Stomach (tissue), 7 donors: ENCODE data around the genes CD300LB, CD300E, RAB37 and NAT9.

- PRO-cap = no peak
- RAMPAGE, long total RNA, 5 experiments = no peak in any of the 5 experiments
- RRBS = no CpG with 5 or more reads among the region's 12 CpGs
Measured at GRCh38 chr17:74290177-74290715, 16.2 kb downstream of the DNAI2 start.

- PRO-cap = unidirectional peak, minus-strand start at chr17:74317262
- RAMPAGE, long total RNA, 5 experiments = no peak in any of the 5 experiments
- RRBS = 65% methylated on average over 3 of the region's 23 CpGs
Measured at GRCh38 chr17:74316884-74317489, 9.0 kb upstream of the KIF19 start.

GRCh38 chr17:74430061-74430389, 1.9 kb upstream of the GPRC5C start:
- PRO-cap = bidirectional peak, plus-strand start at chr17:74430338, minus-strand start at chr17:74430250
- RAMPAGE, long total RNA, 5 experiments = no peak in any of the 5 experiments
- RRBS = no CpG with 5 or more reads among the region's 9 CpGs

DNA sequence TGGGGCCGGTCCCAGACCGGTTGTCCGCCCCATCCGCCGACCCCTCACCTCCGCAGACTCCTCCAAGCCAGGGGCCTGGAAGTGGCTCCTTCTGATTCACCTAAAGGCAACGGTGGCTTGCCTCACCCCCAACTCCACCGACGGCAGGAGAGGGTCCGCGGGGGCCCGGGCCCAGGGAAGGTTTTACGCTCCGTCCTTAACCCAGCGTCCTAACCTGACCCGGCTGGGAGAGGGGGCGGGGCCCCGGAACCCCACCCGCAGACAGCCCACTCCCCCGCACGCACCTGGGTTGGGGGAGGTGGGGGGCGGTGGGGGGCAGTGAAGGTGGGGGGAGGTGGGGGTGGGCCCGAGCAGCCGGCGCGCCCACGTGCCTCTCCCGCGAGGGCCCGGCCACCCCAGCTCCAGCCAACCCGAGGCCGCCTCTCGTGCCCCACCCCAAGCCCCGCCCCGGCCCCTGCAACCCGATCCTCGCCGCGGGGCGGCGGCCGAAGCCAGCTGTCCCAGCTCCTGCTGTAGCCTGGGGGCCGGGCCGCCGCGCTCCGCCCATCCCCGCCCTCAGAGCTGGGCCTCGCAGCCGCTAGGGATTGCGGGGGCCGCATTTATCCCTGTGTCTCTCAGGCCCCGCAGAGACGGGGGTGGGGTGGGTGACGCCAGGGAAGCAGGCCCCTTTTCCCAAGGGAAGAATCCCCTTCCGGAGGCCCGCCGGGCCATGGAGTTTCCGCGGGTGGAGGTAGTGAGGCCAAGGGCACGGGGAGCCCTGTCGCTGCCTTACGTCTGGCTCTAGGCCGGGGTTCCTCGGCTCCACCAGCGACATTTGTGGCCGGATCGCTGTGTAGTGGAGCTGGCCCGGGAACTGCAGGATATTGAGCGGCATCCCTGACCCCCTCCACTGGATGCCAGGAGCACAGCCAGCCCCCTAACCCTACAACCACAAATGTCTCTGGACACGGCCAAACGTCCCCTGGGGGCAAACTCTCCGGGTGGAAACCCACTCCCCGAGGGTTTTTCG, 12.4 kb upstream of the CD300A start:
- PRO-cap = unidirectional peak, plus-strand start at position 215 of the sequence; bidirectional peak, plus-strand start at position 626 of the sequence, minus-strand start at position 397 of the sequence; unidirectional peak, plus-strand start at position 810 of the sequence
- RAMPAGE, long total RNA, 5 experiments = no peak in any of the 5 experiments
- RRBS = 5% methylated on average over 38 of the region's 75 CpGs

DNA sequence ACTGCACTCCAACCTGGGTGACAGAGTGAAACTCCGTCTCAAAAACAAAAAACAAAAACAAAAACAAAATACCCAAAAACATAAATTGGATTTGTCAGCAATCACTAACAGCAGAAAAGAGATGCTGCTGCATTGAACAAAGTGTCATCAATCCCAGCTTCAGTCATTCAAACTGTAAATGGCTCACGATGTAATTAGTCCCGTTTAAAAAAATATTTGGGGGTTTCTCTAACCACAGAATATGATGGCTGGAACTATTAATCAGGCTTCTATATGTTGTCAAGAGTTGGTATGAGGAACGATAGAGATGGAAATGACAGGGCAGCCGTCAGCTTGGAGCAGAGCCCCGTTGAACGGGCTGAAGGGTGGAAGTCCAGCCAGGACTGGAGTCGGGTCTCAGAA, 1.5 kb downstream of the CD300LB start:
- PRO-cap = no peak
- RAMPAGE, long total RNA, 5 experiments = no peak in any of the 5 experiments
- RRBS = no CpG with 5 or more reads among the region's 8 CpGs

DNA sequence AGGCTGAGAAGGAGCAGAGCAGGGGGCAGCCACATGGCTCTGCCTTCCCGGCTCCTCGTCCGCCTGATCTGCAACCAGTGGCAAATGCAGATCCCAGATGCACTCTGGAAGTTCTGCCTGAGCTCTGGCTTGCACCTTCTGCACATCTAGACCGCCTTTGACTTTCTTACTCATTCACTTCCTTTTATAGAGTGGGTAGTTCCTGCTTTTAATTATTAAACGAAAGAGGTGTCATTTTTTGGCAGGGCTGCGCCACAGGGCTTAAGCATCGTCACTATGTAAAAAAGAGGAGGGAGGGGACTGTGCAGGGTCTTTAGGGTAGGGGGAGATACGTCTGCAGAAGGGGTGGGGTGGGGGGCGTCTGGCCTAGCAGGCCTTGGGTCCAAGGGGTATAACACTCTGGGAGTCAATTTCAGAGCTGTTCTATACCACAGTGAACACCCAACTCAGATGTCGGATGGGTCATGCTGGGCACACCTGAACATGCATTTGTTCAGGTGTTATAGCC, at the start of gene CD300LB:
CD300LB (minus strand) TSS at position 160 of the 508 bp plus-strand sequence.
- PRO-cap = unidirectional peak, minus-strand start at position 159 of the sequence
- RAMPAGE, long total RNA, 5 experiments = no peak in any of the 5 experiments
- RRBS = no CpG with 5 or more reads among the region's 10 CpGs

GRCh38 chr17:74623427-74624292, at the start of gene CD300E:
TSS of gene CD300E (minus strand) at chr17:74623738.
- PRO-cap = no peak
- RAMPAGE, long total RNA, 5 experiments = no peak in any of the 5 experiments
- RRBS = no CpG with 5 or more reads among the region's 10 CpGs

GRCh38 chr17:74631633-74632672, 8.4 kb upstream of the CD300E start:
- PRO-cap = no peak
- RAMPAGE, long total RNA, 5 experiments = no peak in any of the 5 experiments
- RRBS = 40% methylated on average over 1 of the region's 17 CpGs

DNA sequence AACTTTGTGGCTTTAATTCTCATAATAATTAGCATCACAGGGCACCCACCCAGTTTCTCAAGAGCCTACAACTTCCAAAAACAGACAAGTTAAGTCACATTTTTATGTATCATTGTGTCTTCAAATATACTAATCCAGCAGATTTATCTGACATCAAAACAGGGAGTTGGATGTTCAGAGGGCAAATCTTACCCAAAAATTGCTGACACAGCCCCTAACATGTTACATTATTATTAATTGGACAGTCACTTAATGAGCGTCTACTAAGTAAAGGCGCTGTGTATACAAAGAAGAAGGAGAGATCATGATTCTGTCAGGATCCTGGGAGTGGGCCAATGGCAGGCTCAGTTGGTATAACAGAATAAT, 18.3 kb upstream of the CD300E start:
- PRO-cap = no peak
- RAMPAGE, long total RNA, 5 experiments = no peak in any of the 5 experiments
- RRBS = no CpG with 5 or more reads among the region's 2 CpGs

DNA sequence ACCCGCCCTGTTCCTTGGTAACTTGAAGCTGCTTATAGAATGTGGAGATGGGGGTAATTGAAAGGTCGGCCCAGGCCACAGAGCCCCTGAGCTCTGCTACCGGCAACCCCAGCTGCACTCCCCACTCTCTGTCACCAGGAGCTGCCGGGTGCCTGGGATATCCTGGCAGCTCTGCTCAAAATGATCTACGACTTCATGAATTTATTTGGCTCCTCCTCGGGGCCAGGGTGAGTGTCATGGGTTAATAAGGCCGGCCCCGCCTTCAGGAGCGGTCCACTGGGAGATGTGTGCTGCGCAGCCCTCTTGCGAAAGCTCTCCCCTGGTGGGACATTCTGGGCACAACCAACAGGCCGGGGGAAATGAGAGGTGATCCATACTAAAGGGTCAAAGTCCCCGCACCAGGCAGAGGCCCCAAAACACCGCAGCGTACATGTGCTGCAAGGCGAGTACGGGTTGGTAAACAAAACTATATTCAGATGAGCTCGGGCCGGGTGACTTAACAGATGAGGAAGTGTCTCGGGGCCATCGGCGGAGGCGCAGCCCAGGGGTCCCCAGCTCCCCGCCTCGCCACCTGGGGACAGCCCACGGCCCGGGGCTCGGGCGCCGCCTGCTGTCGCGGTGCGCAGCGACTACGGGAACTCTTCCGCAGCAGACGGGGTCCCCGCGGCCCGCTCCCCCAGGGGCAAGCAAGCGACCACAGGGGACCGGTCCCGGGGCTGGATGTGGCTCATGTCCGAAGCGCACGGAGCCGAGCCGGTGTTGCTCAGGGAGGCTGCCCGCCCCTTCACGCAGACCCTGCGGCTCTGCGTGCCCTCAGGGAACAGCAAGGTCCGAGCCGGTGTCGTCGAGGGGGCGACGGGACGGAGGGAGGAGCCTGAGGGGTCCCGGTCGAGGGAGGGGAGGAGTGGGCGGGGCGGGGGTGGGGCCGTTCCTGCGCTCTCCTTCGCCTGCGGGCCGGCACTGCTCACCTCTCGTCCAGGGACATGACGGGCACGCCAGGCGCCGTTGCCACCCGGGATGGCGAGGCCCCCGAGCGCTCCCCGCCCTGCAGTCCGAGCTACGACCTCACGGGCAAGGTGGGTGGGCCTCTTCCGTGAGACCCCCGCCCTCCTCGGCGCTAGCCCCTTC, at the start of gene RAB37:
RAB37 (plus strand) TSS at position 967 of the 1,128 bp plus-strand sequence.
- PRO-cap = unidirectional peak, plus-strand start at position 525 of the sequence; bidirectional peak, plus-strand start at position 967 of the sequence, minus-strand start at position 797 of the sequence
- RAMPAGE, long total RNA, 5 experiments = start-site peak on the plus strand in 1 of 5 experiments, centred at position 957 of the sequence, 101 reads per replicate
- RRBS = 3% methylated on average over 51 of the region's 85 CpGs

- PRO-cap = unidirectional peak, minus-strand start at chr17:74745046
- RAMPAGE, long total RNA, 5 experiments = start-site peak on the plus strand in 1 of 5 experiments, at chr17:74744848-74744896 at its widest, 6 reads per replicate
- RRBS = no CpG with 5 or more reads among the region's 26 CpGs
Measured at GRCh38 chr17:74744648-74745608, 3.5 kb upstream of the NHERF1 start.

GRCh38 chr17:74757555-74758774, 9.5 kb downstream of the NHERF1 start:
- PRO-cap = no peak
- RAMPAGE, long total RNA, 5 experiments = no peak in any of the 5 experiments
- RRBS = 19% methylated on average over 2 of the region's 27 CpGs

DNA sequence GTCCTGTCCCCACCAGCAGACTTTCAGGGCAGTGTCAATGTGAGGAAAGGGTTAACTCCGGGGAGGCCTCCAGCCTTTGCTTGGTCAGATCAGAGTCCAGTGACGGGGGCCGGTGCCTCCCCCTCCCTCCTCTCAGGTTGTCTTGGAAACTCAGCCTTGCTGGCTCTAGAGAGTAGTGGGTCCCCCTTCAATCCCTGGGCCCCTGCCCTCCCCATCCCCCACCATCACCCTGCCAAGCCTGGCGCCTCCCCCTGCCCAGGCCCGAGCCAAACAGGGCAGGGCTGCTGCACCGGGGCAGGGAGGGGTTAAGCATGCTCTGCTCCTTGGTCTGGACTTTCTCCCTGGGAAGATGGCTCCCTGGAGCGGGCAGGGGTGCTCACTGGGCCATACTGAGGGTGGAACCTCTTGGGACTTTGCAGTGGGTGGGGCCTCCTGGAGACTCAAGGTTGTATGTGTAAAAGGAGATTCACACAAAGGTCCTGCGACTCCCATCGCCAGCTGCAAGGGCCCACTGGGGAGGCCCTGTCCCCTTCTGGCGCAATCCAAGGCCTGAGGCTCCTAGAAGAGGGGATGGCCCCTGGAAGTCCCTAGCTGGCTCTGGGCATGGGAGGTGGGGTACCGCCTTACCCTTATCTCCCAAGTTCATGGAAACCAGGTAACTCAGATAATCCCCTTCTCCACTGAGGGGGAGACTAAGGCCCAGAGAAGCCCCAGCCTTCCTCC, 12.2 kb downstream of the NAT9 start:
- PRO-cap = no peak
- RAMPAGE, long total RNA, 5 experiments = start-site peak on the plus strand in 1 of 5 experiments, centred at position 720 of the sequence, 5 reads per replicate
- RRBS = 12% methylated on average over 3 of the region's 11 CpGs

GRCh38 chr17:74775896-74776694, at the start of gene NAT9:
TSS of gene NAT9 (minus strand) at chr17:74776345.
- PRO-cap = bidirectional peak, plus-strand start at chr17:74776535, minus-strand start at chr17:74776331
- RAMPAGE, long total RNA, 5 experiments = start-site peak on the plus strand in 4 of 5 experiments, at chr17:74776459-74776550 at its widest, 18 to 64 reads per replicate; start-site peak on the minus strand in 4 of 5 experiments, at chr17:74776277-74776352 at its widest, 21 to 292 reads per replicate
- RRBS = 2% methylated on average over 31 of the region's 65 CpGs

DNA sequence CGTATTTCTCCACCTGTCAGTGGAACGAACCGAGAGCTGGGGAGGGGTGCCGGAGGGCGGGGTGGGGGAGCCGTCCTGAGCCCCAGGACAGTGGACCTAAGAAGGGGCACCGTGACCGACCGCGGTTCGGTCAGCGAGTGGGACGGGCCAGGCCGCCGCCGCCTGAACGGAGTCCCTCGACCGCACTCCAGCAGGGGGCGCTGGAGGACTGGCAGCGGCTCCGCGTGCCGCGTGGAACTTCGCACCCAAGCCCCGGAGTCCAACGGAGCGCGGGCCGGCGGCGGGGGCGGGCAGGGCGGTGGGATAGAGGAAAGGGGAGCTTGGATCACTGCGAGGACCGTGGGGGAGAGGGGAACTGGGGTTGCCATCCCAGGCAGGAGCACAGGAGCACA, 440 bp upstream of the USH1G start:
- PRO-cap = no peak
- RAMPAGE, long total RNA, 5 experiments = no peak in any of the 5 experiments
- RRBS = 2% methylated on average over 3 of the region's 37 CpGs

- PRO-cap = no peak
- RAMPAGE, long total RNA, 5 experiments = no peak in any of the 5 experiments
- RRBS = 47% methylated on average over 3 of the region's 9 CpGs
Measured at GRCh38 chr17:74950206-74950726, 14.6 kb downstream of the OTOP3 start.

DNA sequence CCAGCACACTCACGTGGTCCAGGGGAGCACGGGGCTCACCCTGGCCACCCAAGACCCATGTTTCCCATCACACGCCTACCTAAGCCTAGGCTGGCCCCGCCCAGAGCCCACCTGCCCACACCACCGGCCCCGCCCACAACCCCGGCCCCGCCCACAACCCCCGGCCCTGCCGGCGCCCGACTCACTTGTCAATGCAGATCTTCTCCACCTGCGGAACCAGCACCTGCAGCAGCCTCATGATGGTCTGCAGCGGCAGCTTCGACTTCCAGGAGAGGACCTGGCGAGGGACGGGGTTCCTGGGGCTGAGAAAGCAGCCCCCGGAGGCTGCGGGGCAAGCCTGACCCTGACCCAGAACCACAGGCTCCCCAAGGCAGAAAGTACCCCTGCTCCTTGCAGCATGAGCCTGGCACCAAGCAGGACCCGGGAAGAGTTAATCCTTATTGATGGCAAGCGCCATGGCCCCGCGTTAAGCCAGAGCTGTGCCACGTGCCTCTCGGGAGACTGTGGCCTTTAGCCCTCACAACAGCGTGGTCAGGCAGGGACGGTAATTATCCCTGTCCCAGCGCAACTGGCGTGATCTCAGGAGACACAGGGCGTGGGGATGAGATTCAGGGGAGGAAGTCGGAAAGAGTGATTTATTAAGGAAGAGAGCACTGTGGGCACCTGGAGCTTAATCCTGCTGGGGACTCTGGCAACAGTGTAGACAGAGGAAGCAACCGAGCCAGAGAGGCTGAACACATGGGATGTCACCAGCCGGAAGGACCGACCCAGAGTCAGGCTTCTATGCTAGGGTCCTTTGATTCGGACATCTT, 16.6 kb downstream of the OTOP3 start:
- PRO-cap = no peak
- RAMPAGE, long total RNA, 5 experiments = no peak in any of the 5 experiments
- RRBS = 78% methylated on average over 3 of the region's 35 CpGs

DNA sequence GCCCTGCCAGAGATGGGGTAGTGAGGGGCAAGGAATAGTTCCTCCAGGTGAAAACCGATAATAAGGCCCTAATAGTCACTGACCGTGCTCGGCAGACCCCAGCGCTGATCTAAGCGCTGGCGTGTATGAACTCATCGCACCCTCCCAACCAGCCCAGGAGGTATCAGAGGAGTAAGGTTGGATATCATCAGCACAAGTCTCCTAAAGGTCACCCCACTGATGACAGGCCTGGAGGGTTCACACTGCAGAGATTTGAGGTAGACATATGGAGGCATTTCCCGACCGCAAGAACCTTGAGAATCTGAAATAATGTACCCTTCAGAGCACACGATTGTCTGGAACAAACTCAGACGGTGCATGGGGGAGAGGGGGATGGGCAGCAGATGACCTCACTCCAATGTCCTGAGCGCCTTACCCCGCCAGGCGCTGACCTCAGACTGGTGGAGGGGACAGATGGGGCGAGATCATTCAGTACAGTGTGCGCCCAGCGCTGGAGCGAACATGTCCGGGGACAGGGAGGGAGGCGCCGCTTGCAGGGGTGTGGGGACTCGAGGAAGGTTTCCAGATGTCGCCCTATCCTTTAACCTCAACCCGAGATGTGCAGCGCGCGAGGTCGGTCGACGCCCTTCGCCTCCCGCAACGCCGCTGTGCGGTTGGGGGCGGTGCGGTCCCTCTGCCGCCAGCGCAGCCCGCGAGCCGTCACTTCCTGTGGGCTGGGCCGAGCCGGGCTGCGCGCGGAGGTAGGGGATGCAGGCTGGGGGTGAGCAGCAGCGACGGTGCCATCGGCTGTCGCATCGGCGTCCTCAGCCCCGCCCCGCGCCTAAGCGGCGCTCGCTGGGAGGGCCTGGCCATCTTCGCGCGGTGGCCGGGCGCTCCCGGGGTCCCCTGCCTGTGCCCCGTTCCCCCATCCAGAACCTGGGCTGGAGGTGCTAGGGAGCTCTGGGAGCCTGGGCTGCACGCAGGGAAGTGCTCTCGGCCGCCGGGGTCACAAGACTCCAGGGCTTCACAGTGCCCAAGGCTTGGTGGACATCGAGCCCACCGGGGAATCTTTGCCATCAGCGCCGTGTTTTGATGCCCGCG, 5.4 kb upstream of the CDR2L start:
- PRO-cap = bidirectional peak, plus-strand start at position 435 of the sequence, minus-strand start at position 439 of the sequence; bidirectional peak, plus-strand start at position 767 of the sequence, minus-strand start at position 647 of the sequence
- RAMPAGE, long total RNA, 5 experiments = no peak in any of the 5 experiments
- RRBS = 4% methylated on average over 8 of the region's 76 CpGs

- PRO-cap = no peak
- RAMPAGE, long total RNA, 5 experiments = start-site peak on the plus strand in 1 of 5 experiments, at chr17:75064561-75064666 at its widest, 5 reads per replicate
- RRBS = no CpG with 5 or more reads among the region's 17 CpGs
Measured at GRCh38 chr17:75063925-75064772, 17.1 kb downstream of the KCTD2 start.

DNA sequence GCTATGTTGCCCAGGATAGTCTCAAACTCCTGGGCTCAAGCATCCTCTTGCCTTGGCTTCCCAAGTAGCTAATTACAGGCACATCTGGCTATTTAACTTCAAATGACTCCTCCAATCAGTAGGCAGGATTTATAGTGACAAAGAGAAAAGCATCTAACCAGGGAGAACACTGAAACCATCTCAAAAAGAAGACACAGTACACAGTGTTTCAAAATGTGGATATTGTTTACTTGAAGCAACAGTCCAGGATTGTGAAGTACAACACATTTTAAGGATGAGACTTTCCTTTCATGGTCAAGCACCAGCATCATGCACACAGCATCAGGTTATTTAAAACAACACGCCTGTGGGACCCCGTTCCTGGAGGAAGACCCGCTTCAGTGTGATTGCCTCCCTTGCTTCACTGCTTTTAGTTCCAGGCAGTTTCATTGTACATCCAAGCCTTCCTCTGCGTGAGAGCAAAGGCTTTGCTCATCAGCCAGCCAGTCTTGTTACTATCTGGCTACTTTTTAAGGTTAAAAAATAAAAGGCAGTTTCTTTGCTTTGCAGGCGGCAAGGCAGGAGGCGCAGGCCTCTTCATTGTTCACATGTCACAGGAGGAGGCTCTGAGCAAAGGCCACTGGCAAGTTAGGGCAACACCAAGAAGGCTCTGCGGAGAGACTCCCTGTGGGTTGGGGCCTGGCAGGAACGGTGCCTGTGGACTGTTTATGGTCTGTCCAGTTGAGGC, 3.7 kb upstream of the NT5C start:
- PRO-cap = no peak
- RAMPAGE, long total RNA, 5 experiments = no peak in any of the 5 experiments
- RRBS = no CpG with 5 or more reads among the region's 8 CpGs